Spinal cord (tissue), 3 donors: ENCODE data around the gene CWC27.

DNA sequence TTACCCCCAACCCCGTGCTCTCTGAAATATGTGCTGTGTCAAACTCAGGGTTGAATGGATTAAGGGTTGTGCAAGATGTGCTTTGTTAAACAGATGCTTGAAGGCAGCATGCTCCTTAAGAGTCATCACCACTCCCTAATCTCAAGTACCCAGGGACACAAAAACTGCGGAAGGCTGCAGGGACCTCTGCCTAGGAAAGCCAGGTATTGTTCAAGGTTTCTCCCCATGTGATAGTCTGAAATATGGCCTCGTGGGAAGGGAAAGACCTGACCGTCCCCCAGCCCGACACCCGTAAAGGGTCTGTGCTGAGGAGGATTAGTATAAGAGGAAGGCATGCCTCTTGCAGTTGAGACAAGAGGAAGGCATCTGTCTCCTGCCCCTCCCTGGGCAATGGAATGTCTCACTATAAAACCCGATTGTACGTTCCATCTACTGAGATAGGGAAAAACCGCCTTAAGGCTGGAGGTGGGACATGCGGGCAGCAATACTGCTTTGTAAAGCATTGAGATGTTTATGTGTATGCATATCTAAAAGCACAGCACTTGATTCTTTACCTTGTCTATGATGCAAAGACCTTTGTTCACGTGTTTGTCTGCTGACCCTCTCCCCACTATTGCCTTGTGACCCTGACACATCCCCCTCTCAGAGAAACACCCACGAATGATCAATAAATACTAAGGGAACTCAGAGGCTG is 429.5 kb downstream of the PDE4D start:
- PRO-cap: no peak
- RAMPAGE, long total RNA: no peak

GRCh38 chr5:59767947-59769094 is 125.2 kb downstream of the PDE4D start:
- PRO-cap: no peak
- RAMPAGE, long total RNA: no peak

DNA sequence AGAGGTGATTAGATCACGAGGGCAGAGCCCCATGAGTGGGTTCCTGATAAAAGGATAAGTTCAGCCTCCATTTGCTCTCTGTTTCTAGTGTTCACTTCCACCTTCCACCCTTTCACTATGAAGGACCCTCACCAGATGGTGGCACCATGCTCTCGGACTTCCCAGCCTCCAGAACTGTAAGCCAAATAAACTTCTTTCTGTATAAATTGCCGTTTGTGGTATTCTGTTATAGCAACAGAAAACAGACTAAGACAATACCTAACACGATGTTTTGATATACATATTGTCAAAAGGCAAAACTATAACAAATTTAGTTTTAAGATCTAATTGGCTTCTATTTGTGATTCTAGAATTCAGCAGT is 166.1 kb downstream of the DEPDC1B start:
- PRO-cap: no peak
- RAMPAGE, long total RNA: no peak

- PRO-cap: no peak
- RAMPAGE, long total RNA: no peak
These were observed 161.6 kb downstream of the DEPDC1B start for GRCh38 chr5:60538297-60538782.

DNA sequence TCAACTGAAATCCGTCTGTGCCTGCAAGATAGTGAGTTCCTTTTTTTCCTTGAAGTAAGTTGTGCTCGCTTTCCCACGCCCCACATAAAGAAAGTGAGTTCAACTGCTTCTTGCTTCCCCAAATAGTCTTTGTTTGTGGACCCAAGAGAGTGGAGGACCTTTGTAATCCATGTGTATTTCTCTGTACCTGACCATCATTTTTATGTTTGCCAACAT is 61.7 kb downstream of the SMIM15 start:
- PRO-cap: no peak
- RAMPAGE, long total RNA: no peak

DNA sequence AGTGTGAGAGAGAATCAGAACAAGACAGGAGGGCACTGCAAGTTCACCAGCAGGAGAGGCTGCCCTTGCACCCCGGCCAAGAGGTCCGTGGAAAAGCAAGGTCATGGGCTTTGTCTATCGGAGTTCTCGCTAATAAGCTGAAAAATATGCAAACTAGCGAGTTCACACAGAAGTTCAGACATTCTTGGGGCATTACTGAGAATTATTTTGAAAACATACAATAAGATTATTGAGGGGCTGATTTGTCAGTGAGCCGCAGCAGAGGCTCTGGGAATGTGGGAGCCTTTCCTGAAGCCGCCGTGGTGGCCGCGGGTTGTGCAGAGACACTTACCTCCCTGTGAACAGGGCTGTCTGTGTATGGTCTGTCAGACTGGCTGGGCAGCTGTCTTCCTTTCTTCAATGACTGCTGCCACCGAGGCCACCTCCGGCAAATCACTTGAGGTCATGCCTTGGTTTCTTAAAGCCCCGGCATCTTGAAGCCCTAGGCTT is 79.6 kb upstream of the ZSWIM6 start:
- PRO-cap: no peak
- RAMPAGE, long total RNA: no peak

GRCh38 chr5:63242958-63243576 is 664.4 kb downstream of the LRRC70 start:
- PRO-cap: no peak
- RAMPAGE, long total RNA: no peak

DNA sequence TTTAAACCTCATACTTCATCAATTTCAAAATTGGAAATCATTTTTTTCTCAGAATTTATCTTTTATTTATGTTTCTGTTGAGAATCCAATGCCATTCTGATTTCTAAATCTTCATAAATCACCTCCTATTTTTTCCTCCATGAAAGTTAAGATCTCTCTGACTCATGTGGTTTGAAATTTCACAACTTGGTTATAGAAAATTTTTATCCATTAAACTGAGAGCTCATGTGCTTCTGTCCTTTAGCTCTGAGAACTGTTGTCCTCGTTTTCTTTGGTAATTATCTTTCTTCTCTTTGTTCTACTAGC is 1.5 kb upstream of the RNF180 start:
- PRO-cap: no peak
- RAMPAGE, long total RNA: no peak

DNA sequence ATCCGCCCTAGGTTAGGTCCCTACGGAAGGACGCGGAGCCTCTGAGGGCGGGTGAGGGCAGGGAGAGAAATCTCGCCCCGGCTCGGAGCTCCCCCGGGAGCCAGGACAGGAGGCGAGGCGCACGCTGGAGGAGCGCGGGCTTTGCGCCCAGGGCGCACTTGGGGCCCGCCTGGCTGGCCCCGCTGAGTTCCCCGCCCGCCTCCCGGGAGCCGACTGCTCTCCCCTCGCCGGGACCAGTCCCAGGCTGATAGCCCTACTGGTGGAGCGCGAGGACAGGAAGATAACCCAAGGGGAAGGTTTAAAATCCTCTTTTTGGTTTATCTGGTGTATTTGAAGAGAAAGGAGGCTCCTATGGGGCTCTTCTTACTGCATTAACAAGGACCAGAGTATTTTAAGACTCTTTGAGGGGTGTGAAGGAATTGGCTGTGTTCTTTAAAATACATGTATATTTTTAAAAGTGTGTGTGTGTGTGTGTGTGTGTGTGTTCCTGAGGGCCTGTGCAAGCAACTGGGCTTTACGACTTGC is 677 bp downstream of the SHISAL2B start:
- PRO-cap: no peak
- RAMPAGE, long total RNA: no peak

GRCh38 chr5:64768829-64769449 is at the start of gene CWC27:
Gene CWC27, plus strand, starts transcription at chr5:64768930.
- PRO-cap: no peak
- RAMPAGE, long total RNA: no peak

DNA sequence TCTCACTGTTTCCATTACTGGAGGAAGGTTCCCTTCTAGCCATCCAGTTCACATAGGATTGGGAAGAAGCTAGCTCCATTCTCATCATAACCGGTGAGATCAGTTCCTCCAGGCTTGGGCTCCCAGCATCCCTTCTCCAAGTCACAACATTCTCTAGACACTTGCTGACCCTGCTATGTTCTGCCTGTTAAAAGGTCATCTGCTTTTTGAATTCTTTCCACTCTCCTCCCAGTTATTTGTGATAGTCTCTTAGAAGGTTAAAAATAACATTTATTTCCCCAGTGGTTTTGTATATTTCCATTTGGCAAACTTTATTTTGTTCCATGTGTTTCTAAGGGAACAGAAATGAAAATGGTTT is 269.5 kb downstream of the CWC27 start:
- PRO-cap: no peak
- RAMPAGE, long total RNA: no peak

GRCh38 chr5:65101472-65102144 is 332.9 kb downstream of the CWC27 start:
- PRO-cap: no peak
- RAMPAGE, long total RNA: no peak

GRCh38 chr5:65788015-65788530 is 66.1 kb downstream of the NLN start:
- PRO-cap: no peak
- RAMPAGE, long total RNA: no peak

DNA sequence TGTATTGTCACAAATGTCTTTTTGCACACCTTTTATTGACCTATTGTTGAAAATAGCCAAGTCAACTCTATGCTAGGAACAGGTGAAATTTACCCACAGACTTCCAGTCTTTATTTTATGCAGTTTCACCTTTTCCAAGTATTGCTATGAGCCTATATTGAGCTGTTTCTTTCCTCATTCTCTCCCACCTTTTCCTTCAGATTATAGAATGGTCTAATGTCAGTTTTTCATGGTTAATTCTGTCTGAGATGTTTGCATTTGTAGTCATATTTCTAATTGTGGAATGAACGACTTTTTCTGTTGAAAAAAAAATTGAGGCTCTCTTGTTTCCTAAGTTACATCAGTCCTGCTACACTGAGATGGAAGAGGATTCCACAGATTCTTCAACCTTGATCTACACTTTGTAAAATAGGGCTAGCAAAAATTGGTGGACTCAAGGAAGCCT is 51.7 kb downstream of the ERBIN start:
- PRO-cap: no peak
- RAMPAGE, long total RNA: no peak

DNA sequence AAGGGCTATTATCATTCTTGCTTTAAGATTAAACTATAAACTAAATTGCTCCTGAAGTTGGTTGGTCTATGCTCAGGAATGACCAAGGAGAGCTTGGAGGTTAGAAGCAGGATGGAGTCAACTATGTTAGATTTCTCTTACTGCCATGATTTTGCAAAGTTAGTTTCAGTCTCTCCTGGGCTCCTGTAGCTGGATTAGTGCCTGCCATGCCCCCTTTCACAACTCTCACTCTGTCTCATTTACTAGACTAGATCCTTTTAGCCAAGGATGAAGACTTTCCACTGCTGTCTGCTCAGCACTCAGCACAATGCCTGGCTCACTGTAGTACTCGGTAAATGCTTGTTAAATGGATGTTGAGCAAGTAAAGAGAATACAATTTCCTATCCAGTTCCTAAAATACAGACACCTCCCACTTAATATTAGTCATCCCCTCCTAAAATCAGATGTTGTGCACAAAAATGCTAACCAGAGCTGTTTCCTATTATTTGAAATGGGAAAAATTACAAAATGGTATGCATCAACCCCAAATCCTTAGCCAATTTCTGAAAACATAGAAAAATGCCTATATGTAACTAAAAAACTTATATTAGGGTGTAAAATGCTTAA is 195.7 kb downstream of the SREK1 start:
- PRO-cap: no peak
- RAMPAGE, long total RNA: no peak

- PRO-cap: no peak
- RAMPAGE, long total RNA: no peak
These were observed 157.4 kb upstream of the MAST4 start for GRCh38 chr5:66438653-66439268.

- PRO-cap: no peak
- RAMPAGE, long total RNA: no peak
These were observed 295.3 kb downstream of the MAST4 start for GRCh38 chr5:66891358-66891996.

GRCh38 chr5:66958284-66959806 is 237.8 kb downstream of the CD180 start:
- PRO-cap: no peak
- RAMPAGE, long total RNA: no peak

DNA sequence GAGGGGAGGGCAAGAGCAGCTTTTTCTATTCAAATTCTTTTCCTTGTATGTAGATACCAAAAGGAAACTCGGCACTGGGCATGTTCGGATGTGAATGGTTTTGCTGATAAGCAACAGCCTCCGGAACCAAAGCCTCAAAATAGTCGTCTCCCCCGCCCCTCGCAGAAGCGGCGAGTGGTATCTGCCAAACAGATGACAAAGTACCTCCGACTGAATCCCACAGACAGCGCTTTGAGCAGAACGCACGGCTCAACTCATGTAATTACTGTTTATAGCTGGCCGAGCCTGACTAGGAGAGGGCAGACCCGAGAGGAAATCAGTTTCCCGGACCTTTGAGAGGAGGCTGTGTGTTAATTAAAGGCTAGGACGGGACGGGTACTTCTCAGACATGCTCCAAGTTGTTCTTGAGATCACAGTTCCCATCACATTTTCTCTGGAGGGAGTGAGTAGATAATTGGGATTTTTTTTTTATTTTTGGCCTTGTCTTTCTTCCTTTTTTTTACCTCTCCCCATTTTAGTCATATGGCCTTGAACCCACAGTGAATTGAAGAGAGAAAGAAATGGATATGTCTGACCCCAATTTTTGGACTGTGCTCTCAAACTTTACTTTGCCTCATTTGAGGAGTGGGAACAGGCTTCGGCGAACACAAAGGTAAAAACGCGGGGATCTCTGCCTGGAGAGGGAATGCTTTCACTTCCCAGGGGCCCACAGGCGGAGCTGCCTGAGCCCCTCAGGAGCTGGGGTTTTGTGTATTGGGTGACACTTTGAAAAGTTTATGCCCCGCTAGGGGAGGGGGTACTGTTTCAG is 192.0 kb downstream of the CD180 start:
- PRO-cap: no peak
- RAMPAGE, long total RNA: no peak

DNA sequence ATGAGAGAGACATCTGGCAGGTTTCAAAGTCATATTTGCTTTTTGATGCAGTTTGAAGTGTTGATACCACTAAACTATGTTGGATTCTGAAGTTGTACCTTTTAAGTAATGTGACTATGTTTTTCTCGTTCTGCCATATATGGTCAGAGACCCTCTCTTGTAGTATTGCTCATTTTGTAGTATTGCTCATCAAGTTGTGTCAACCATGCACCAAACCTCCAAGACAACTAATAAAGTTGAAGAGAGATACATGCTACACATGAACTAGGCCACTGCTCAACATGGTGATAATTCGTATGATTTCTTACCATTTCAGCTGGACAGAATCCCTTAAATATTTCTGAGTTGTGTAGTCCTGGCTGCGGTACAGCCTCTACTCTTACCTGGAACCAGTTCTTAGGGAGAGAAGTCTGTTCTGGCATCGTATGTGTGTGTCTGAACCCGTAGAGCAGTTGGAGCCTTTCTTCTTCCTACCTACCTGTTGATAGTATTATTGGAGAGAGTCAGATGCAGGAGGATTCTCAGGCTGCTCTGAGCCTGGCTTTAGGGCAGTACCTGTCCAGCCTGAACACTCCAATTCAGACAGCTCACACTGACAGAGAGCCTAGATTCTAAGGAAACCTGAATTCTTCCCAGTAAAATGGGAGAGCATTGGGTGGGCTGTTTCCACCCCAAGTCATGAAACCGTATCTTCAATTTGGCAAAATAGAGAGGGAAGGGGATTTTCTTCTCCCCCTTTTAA is 190.2 kb downstream of the CD180 start:
- PRO-cap: no peak
- RAMPAGE, long total RNA: no peak